Tongue (tissue), 2 donors: ENCODE measurements around a stretch of chr2.

GRCh38 chr2:69199757-69200703 is 187.0 kb downstream of the GFPT1 start:
- RAMPAGE, long total RNA, result no peak

DNA sequence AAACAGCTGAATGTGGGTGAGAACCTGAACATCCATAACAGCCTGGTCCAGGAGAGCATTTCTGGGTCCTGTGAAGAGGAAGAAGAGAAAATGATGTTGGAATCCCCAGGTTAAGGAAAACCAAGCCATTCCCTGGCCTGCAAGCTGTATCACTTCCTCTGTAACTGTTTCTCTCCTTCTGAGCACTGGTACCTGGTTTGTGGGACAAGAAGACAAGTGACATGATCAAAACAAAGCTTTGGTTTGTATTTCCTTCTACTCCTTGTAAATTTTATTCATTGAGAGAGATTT is 173.0 kb downstream of the GFPT1 start:
- RAMPAGE, long total RNA, result no peak

GRCh38 chr2:69341929-69342422 is 45.1 kb downstream of the GFPT1 start:
- RAMPAGE, long total RNA, result no peak

DNA sequence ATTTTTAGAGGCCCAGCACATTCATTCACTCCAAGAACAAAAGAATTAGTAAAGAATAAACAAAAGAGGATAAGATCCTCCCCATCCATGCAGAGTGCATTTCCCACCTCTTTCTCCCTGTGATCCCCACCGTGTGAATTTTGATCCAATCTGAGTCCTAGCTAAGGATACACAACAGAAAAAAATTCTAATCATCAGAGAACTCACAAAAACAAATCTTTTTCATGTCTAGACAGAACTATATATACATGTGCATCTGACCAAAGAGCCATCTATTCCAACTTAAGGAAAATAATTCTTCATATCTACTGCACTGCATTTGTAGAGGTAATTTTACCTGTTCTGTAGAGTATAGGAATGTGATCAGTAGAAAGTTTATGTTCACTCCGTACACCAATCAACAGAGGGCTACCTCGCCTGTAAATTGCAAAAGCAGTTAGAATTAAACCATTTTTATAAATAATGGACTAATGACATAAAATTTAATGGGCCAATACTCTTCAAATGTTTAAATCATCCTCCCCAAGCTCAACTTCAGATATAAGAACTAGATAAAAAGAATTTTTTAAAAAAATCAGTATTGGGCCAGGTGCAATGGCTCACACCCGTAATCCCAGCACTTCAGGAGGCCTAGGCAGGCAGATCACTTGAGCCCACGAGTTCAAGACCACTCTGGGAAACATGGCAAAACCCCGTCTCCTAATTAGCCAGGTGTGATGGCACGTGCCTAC is 32.7 kb downstream of the GFPT1 start:
- RAMPAGE, long total RNA, result no peak

GRCh38 chr2:69388075-69388573 is 1.1 kb upstream of the GFPT1 start:
- RAMPAGE, long total RNA, result no peak

- RAMPAGE, long total RNA, result no peak
These were observed 36.8 kb upstream of the AAK1 start for GRCh38 chr2:69680304-69680735.

DNA sequence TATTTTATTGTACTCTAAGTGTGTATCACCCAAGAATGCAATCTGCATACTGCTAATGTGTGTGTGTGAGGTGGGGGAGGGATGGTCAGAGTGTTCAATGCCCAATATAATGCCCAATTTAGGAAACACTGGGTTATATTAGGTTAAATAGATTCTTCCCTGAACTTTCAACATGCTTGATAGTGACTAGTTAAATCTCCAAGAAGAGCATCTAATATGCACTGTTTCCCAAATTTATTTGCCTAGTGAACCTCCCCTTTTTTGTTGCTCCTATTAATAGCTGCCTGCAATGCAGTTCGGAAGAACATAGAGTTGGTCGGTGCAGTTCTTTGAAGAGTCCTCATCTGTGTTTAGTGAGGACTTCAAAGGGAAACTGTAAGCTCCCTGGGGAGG is 49.0 kb upstream of the ANXA4 start:
- RAMPAGE, long total RNA, result no peak

- RAMPAGE, long total RNA, result no peak
These were observed 31.4 kb upstream of the GMCL1 start for GRCh38 chr2:69797898-69798708.

DNA sequence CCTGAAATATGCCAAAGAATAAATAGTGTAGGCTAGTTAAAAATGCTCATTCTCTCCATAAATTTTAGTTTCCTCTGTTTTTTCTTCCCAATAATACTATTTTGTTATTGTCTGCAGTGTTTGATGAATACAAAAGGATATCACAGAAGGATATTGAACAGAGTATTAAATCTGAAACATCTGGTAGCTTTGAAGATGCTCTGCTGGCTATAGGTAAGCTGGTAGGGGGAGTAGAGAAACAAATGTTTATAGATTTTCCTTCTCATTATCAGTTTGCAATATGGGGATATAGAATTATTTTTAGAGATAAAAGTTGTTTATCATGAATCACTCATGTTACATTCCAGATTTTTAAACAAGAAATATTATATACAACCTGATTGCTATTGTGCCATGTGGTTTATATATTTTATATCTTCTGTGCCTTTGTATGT is 11.0 kb upstream of the GMCL1 start:
- RAMPAGE, long total RNA, result no peak

DNA sequence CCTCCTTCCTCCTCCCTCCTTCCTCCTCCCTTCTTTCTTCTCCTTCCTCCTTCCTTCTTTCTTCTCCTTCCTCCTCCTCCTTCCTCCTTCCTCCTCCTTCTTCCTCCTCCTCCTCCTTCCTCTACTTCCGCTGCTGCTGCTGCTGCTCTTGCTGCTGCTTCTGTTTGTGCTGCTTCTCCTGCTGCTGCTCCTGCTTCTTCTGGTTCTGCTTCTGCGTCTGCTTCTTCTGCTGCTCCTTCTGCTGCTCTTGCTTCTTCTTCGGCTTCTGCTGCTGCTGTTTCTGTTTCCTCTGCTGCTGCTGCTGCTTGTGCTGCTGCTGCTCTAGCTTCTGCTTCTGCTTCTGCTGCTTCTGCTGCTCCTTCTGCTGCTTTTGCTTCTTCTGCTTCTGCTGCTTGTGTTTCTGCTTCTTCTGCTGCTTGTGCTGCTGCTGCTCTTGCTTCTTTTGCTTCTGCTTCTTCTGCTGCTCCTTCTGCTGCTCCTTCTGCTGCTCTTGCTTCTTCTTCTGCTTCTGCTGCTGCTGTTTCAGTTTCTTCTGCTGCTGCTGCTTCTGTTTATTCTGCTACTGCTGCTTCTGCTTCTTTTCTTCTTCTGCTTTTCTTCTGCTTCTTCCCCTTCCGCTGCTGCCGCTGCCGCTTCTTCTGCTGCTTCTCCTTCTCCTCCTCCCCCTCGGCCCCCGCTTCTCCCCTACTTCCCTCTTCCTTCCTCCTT is 8.6 kb downstream of the SNRNP27 start:
- RAMPAGE, long total RNA, result no peak

DNA sequence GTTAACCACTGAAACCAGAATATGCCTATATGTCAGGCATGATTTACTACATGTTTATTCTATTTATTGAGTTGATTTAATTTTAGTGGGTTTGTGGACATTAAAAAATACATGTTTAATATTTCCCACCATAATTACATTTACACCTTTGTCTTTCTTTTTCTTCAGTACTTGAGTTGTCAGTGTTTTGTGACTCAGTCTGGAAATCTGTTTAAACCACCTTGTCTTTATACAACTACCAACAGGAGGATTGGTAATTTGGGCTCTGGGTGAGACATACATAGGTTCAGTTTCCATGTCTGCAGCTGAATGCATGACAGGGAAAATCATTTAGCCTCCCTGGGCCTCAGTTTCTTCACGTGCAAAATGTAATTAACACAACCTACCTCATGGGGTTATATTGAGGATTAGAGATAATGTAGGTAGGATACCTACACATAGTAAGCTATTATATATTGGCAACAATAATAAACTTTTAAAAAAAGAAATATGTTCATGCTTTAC is 1.9 kb upstream of the MXD1 start:
- RAMPAGE, long total RNA, result no peak

GRCh38 chr2:70086001-70086882 is 1.0 kb upstream of the PCBP1 start:
- RAMPAGE, long total RNA, result start-site peak on the minus strand at chr2:70086355-70086520, 17 and 6 reads in 2 replicates

GRCh38 chr2:70095069-70095661 is 7.9 kb downstream of the PCBP1 start:
- RAMPAGE, long total RNA, result no peak

DNA sequence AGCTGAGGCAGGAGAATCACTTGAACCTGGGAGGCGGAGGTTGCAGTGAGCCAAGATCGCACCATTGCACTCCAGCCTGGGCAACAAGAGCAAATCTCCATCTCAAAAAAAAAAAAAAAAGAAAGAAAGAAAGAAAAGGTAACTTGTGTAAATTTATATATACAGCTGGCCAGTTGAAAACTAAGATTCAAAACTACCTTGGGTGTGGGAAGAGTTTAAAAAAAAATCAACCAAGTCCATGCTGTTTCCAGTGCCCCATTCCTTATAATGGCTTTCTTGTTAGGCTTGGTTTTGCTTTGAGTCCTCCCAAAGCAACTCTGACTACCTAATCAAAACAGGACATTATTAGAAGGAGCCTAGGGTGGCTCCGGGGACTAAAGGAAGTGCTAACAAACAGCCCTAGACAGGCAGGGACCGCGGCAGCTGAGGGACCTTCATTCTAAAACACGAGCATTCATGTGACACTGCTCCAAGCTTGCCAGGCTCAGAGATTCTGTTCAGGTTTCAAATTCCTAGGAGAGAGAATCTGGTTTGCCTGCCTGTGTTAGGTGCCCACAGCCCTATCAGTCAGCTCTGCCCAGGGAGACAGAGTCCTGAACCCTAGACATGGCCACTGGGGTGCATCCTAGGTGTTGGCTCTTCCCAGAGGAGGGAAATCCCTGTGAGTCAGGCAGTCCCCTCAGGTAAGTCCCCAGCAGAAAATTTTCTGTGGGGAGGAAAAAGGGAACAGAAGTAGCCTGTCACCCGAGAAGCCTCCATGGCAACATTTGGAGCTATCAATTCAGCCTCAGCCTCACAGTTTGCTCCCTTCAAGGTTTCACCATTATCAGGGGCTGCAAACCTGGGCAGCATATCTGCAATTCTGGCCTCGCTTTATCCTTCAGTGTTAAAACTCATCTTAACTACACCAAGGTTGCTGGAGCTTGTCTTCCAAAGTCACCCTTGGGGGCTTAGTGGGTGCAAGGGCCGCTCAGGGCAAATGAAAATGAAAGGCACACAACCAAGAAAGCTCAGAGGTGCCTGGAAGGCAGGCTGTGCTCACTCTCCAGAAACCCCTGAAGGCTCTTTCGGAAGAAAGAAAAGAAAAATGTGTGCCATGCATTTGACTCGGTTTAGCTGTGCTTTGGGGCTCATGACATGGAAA is 28.4 kb downstream of the PCBP1 start:
- RAMPAGE, long total RNA, result no peak

GRCh38 chr2:70118682-70119280 is 31.5 kb downstream of the PCBP1 start:
- RAMPAGE, long total RNA, result no peak

GRCh38 chr2:70122765-70123775 is 35.8 kb downstream of the PCBP1 start:
- RAMPAGE, long total RNA, result no peak

- RAMPAGE, long total RNA, result no peak
These were observed 36.4 kb downstream of the PCBP1 start for GRCh38 chr2:70123776-70123976.

- RAMPAGE, long total RNA, result no peak
These were observed 38.4 kb downstream of the PCBP1 start for GRCh38 chr2:70125566-70126133.

GRCh38 chr2:70223557-70223864 is 24.9 kb downstream of the TIA1 start:
- RAMPAGE, long total RNA, result no peak

- RAMPAGE, long total RNA, result no peak
These were observed 29.4 kb downstream of the TGFA start for GRCh38 chr2:70523965-70524823.